ENCODE results near the genes RASGRP1, SRP14, BMF and PLCB2.

GRCh38 chr15:38359528-38360056 is 94.3 kb upstream of the FAM98B start:
- CAGE, long polyA plus RNA = no peak
- RRBS = no CpG with 5 or more reads among the region's 5 CpGs

DNA sequence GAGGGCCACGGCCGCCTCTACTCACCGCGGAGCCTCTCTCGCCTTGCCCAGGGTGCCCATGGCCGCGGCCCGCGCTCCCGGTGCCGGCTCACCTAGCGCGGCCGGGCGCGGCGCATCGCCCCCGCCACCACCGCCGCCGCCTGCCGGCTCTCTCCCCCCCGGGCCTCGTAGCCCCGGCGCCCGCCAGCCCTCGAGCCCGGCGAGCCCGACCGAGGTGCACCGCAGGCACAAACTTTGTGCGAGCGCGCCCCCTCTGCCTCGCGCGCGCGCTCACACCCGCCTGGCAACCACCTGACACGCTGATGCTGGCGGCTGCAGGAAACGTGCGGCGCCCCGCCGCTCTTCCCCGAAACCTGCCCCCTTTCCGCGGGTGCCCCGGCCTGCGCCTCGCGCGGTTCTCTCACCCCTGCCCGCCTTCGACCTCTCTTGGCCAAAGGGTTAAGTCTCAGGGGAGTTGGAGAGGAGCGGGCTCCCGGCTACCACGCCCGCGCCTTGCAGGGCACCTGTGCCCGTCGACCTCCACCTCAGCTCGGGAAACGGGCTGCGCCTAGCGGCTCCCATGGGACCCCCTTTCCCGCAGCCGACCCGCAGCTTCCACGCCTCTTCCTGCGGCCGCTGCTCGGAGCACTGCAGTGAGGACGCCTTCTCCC is at the start of gene RASGRP1:
TSS of gene RASGRP1 (minus strand) at position 246 of the 650 bp plus-strand sequence.
- CAGE, long polyA plus RNA = no peak
- RRBS = 2% methylated on average over 17 of the region's 79 CpGs

DNA sequence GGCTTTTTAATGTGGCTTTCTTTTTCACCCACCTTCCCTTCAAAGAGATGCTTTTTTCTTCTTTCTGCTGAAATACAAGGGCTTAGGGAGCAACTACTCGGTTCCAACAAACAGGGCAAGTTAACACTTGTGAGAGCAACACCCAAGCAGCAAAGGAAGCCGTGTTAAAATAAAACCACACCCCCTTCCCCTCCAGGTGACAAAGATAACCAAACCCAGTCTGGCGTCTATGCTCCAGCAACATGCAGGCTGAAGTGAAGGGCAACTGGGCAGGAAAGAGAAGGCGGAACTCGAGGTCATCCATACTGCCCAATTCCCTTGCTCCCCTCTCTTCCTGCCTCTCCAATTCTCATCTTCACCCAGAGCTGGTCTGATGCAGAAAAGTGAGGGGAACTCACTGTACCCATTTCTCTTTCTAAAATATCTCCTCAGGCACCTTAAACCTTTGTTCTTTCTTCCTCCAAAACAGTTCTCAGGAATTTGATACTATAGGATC is 87.2 kb upstream of the RASGRP1 start:
- CAGE, long polyA plus RNA = no peak
- RRBS = no CpG with 5 or more reads among the region's 5 CpGs

DNA sequence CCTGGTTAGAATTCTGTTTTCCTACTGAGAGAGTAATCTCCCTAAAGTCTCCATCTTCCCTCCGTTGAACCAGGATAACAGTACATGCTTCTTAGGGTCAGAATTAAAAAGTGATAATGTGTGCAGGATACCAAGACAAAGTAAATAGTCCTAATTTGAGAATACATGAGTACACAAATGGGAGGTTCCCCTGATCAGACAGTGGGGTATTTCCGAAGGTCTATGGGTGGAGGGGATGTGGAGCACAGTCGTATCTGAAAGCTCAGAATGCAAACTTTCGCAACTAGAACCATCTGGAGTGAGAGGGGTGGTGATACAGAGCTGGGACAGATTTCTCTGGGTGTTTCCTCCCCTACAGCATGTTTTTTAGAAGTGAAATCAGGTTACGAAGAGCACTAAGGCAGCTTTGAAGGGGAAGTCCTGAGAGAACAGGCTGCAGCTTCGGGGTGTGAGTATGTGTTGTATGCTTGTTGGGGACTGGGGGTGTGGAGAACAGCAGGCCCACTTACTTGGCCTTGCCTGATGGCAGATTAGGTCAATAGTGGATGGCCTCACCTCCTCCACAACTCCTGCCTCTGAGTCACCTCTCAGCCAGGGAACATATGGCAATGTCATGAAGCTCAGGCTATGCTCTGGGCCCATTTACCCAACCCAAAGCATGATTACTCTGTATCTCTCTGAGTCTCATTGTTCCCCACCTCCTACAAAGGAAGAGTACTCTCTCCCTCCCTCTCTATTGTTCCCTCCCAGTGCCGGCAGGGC is 107.1 kb upstream of the RASGRP1 start:
- CAGE, long polyA plus RNA = no peak
- RRBS = no CpG with 5 or more reads among the region's 7 CpGs

GRCh38 chr15:38672891-38673724 is 108.5 kb upstream of the RASGRP1 start:
- CAGE, long polyA plus RNA = no peak
- RRBS = 100% methylated on average over 1 of the region's 13 CpGs

DNA sequence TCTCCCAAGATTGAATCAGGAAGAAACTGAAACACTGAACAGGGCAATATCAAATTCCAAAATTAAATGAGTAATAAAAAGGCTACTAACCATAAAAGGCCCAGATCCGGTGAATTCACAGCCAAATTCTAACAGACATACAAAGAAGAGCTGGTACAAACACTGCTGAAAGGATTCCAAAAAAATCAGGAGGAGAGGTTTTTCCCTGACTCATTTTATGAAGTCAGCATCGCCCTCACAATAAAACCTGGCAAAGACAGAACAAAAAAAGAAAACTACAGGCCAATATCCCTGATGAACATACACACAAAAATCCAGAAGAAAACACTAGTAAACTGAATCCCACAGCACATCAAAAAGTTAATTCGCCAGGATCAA is 462.3 kb upstream of the THBS1 start:
- CAGE, long polyA plus RNA = no peak
- RRBS = no CpG with 5 or more reads among the region's 3 CpGs

DNA sequence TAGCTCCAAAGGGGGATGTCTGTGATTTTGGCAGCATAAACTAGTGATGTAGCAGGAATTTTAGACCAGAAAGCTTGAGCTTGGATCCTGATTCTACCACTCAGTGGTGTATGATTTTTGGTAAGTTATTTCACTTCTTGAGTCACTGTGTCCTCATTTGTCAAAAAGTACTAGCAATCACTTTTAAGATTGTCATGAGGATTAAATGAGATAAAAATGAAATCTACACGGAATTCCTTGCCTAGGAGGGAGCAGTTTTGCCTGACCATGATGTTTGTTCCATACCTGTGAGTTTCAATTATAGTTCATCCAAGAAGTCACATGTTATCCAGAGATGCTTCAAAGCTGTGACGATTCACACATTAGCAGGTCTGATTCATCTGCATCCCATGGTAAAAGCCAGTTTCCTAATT is 76.3 kb upstream of the THBS1 start:
- CAGE, long polyA plus RNA = no peak
- RRBS = no CpG with 5 or more reads among the region's 2 CpGs

DNA sequence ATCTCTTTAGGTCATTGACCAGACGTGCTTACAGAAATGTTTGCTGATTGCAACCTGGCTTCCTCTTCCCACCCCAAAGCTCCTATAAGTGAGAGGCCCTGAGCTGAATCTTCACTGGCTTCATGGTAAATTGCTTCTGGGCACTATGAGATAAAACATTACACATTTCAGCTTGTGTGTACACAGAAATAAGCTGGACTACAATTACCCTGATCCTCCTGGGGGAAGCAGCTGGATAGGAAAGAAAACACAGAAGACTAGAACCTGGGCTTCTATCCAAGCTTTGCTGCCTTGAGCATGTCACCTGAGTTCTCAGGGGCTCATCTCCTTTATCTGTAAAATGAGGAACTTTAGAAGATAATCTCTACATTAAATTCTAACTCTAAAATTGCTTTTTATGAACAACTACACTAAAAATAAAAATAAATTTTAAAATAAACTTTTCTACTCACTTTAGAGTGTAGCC is 40.3 kb downstream of the THBS1 start:
- CAGE, long polyA plus RNA = no peak
- RRBS = no CpG with 5 or more reads among the region's 1 CpG

GRCh38 chr15:39735418-39735753 is 47.3 kb downstream of the FSIP1 start:
- CAGE, long polyA plus RNA = no peak
- RRBS = no CpG with 5 or more reads among the region's 2 CpGs

DNA sequence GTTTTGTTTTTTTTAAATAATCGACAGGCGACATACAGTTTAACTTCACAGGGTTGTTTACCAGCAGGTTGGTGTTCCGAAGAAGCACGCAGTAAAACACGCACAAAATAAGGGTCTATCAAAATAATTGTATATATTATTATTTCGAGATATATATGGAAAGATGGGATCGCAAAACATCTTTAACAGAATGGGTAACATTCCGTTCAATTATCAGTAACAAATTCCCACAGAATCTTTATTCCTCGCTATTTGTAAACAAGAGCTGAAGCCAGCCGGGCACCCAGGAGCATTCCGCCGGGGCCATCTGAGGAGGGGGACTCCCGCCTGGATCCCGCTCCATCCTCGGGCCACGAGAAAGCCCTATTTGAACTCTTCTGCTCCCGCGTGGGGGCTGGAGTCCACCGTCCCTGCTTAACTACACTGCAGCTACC is 768 bp downstream of the GPR176 start:
- CAGE, long polyA plus RNA = no peak
- RRBS = no CpG with 5 or more reads among the region's 19 CpGs

DNA sequence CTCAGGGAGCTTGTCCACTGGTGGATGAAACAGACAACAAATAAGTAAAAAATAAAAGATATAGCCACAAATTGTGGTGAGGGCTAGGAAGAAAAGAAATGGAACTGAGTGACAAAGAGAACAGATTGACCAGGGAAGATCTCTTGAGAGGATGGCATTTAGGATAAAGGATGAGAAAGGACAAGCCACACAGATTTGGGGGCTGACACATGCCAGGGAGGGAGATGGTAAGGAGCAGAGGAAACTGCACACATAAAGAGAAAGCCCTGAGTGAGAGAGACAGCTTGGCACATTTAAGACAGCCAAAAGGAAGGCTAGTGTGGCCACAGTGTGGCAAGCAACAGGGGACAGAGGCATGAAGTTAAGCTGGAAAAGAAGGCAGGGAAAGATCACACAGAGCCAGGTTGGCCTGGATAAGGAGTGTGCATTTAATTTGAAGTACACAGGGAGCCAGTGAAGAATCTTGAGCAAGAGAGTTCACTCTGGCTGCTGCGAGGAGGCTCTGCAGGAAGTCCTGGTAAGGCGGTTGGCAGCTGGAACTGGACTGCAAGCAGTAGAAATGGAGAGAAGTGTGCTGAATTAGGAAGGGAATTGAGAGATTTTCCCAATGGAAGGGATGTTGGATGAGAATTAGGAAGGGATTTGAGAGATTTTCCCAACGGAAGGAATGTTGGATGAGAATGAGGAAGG is 45.5 kb downstream of the SRP14 start:
- CAGE, long polyA plus RNA = no peak
- RRBS = no CpG with 5 or more reads among the region's 3 CpGs

DNA sequence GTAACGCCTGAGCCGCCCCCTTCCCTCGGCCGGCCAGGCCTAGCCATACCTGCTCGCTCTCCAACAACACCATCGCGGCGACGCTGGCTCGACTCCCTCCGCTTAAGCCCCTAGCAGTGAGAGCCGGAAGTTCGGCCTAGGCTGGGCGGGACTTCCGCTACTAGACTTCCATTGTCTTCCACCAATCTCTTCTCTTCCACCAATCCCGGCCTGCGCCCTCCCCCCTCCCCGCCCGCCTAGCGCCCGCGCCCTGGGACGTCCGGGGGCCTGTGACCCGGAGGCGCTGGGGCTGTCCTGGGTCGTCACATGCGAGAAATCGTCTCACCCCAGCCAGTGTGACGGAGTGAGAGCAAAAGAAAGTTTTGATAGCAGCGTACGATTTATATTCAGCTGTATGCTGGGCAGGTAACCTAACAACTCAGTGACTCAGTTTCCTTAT is at the start of gene SRP14:
TSS of gene SRP14 (minus strand) at position 138 of the 439 bp plus-strand sequence.
- CAGE, long polyA plus RNA = no peak
- RRBS = 3% methylated on average over 16 of the region's 32 CpGs

DNA sequence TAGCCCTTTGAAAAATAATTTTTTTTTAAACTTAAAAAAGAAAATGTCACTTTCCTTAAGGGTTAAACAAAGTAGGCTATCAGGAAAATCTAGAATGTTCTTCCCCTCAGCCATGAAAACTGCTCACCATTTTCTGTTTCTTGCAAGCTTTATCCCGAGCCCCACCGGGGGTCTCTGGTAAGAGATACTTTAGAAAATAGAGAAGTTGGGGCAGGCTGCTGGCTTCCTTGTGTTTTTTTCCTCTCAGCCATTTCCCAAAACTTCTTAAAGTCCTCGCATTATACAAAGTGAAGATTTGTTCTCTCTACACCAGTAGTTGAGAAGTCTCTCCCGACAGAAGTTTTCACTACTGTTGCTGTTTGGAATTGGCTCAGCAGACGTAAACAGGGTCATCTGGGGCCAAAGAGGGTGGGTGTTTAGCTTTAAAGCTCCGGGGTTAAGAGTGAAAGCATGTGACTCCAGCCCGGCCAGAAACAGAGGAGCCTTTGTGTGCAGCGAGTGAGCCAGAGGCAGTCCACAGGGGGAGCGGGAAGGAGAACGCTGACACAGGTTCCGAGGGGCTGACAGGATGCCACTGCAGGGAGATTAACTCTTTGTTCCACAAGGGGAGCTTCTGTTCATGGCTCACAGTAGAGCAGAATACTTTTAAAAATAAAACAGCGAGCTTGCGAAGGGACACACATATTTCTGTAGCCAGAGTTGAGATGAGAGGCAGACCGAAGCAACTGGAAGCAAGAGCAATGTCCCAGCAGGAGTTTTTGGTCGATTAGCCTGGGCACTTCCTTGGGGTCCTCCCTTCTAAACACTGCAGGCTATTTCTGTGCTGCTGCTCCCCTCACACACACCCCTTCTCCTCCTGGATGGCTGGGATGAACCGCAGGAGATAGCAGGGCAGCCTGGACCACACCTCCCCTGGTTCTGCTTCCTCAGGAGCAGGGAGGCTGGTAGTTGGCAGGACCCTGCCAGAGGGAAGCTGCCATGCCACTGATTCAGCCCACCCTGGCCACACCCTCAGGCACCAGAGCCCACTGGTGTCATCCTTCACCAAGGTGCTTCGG is 26.9 kb downstream of the BMF start:
- CAGE, long polyA plus RNA = no peak
- RRBS = no CpG with 5 or more reads among the region's 17 CpGs

DNA sequence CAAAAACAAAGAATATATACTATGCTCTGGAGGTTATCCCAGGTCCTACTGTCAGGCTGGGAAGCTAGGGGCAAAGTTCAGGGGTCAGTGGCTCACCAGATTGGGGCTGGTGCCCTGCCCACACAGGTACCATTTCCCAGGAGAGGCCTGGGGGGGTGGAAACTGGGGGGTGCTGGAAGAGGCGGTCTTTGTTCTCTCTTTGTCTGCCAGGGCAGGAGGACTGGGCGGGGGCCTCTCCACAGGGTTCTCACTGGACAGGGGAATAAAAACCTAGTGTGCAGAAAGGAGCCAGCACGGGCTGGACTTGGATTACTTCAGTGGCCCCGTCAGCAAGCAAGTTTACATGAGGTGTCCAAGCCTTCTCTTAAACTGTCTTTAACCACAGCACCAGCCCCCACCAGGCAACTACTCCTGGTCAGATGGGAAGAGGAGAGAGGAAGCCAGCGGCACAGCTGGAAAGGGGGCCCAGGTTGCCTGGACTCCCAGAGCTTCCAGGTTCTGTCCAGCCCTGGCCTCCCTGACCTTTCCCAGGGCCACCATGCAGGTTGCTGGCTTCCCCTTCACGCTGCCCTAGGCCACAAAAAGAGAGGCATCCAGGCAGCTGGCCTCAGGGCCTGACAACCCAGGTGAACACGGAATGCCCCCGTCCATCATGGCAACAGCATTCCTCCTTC is 15.9 kb downstream of the BMF start:
- CAGE, long polyA plus RNA = no peak
- RRBS = no CpG with 5 or more reads among the region's 8 CpGs

GRCh38 chr15:40108572-40109663 is at the start of gene BMF:
Gene BMF (minus strand): TSS chr15:40108879.
- CAGE, long polyA plus RNA = no peak
- RRBS = 1% methylated on average over 19 of the region's 77 CpGs

DNA sequence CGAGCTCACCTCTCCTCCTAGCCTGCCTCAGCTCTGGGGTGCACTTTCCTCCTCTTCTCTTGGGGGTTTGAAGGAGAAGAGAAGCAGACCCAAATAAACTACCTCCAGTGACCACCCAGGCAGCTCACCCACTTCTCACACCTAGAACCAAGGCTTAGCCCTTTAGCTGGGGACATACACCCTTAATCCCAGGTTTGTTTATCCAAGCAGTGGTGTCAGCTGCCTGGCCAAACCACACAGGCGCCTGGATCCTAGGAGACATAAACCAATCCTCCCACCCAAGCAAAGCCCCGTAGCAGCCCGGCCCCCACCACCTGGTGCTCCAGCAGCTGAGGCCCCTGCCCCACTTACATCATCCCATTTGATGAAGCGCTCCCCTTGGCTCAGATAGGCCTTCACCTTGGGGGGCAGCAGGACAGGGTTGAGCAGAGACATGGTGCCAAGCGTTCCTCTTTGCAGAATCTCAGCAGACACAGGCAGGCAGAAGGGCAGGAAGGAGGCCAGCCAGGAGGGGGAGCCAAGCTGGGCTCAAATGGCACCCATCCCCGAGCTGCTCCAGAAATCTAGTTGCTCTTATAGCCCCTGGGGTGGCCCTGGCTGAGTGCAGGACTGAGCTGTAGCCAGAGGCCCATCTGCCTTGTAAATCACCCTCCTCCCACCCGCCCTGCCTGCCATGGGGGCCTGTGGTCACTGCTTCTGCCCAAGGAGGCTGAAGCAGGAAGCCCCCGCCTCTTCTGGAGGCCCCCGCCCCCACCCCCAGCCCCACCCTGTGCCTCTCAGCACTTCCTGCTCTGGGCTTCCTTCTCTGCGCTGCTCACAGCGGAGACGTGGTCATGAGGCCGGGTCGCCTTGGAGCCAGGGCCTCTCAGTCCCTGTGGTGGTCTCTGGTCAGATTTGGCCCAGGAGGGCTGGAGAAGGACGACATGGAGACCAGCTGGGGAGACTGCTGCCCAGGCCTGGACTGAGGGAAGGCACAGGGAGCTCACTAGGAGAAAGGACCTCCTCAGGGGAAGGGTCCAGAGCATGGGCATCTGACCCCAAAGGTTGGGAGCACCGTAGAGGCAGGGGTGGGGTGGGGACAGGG is at the start of gene PLCB2:
TSS of gene PLCB2 (minus strand) at position 698 of the 1,084 bp plus-strand sequence.
- CAGE, long polyA plus RNA = no peak
- RRBS = no CpG with 5 or more reads among the region's 17 CpGs

- CAGE, long polyA plus RNA = no peak
- RRBS = no CpG with 5 or more reads among the region's 19 CpGs
Measured at GRCh38 chr15:40339707-40340523, 824 bp downstream of the CCDC9B start.

DNA sequence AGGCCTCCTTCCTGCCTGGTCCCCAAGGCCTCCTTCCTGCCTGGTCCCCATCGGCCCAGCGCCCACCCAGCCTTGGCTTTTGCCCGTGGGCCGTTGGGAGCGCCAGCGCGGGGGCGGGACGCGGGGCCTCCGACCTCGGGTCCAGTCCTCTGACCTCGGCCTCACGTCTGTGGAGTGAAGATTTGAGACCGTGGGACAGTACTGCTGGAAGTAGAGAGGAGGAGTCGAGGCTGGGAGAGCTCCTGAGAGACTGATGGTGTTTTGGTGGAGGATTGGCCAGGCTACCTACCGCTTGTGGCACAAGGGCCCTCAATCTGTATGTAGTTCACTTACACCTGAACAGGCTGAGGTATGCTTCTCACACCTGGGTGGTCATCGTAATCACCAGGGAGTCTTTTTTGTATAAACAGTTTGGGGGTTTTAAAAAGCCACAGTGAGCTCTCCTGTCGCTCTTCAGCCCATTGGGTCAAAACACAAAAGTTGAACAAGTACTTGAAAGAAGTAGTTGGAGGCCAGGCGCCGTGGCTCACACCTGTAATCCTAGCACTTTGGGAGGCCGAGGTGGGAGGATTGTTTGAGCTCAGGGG is 500 bp downstream of the IVD start:
- CAGE, long polyA plus RNA = no peak
- RRBS = no CpG with 5 or more reads among the region's 22 CpGs

- CAGE, long polyA plus RNA = no peak
- RRBS = 3% methylated on average over 23 of the region's 57 CpGs
Measured at GRCh38 chr15:40436004-40437075, 4.4 kb upstream of the BAHD1 start.

- CAGE, long polyA plus RNA = no peak
- RRBS = no CpG with 5 or more reads among the region's 13 CpGs
Measured at GRCh38 chr15:40437076-40437831, 3.5 kb upstream of the BAHD1 start.

Data from mammary epithelial cell (primary cell).